Hair follicular keratinocyte (primary cell): ENCODE measurements around a stretch of chr1.

- RAMPAGE, long total RNA: no peak
Measured at GRCh38 chr1:67141655-67142207, 7.0 kb upstream of the C1orf141 start.

DNA sequence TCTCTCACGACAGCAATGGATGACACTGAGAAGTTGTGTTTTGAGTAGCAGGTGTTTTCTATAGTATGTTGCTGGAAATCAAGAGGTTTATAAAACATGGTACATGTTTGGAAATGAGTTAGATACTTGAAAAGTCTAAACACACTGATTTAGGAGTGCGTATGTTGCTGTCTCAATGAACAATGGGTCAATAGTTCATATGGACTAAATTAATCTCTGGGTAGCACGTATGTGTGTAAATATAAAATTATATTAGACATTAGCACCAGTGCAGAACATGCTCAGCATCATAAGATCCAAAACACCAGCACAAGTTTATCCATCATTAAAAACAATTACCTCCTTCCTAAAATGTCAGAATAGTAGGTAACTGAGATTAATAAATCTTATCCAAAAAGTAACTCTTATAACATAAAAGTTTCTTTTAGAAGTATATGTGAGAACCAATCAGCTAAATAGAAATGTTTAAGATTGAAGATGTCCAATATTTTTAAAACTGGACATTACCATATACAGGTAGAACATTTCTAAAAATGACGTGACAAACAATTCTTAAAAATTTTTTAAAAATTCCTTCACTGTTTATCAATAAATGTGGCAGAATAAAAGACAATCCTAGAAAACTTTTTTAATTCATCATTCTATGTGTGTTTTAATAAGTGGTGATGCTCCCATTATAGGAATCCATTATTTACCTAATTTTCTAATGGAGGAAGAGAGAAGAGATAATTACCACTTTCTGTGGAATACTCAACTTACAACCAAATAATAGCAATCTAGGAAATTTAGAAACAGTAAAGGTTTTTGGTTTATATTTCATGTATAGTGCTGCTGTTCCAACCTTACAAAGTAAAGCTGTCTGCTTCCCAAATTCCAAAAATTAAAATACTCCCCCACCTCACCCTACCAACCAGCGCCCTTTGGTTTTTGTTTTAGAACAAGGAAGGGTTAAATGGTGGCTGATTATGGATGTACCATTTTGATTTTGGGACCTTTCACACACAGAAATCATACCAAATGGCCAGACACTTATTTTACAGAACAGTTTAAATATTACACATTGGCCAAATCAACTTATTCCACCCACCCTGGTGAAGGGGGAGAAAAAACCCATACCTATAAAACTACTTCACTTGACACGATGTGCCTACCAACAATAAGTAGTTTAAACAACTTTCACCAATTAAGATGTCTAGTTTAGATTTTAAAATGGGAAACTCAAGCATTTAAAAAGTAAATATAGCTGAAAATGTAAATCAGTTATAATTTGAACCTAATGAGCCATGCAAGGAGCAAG lies 18.5 kb downstream of the SERBP1 start:
- RAMPAGE, long total RNA: no peak

DNA sequence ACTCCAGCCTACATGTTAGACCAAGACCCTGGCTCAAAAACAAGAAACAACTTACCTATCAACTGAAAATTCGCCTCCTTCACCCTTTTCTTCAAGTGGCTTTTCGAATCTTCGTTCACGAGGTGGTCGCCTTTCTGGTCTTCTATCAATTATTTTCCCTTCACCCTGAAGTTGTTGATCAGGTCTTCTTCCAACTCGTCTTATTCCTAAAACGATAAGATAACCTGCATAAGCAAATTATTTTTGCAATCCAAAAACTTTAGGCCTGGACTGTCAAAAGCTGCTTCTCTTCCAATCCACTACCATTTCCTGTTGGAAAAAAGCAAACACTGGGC lies 4.2 kb downstream of the SERBP1 start:
- RAMPAGE, long total RNA: no peak

DNA sequence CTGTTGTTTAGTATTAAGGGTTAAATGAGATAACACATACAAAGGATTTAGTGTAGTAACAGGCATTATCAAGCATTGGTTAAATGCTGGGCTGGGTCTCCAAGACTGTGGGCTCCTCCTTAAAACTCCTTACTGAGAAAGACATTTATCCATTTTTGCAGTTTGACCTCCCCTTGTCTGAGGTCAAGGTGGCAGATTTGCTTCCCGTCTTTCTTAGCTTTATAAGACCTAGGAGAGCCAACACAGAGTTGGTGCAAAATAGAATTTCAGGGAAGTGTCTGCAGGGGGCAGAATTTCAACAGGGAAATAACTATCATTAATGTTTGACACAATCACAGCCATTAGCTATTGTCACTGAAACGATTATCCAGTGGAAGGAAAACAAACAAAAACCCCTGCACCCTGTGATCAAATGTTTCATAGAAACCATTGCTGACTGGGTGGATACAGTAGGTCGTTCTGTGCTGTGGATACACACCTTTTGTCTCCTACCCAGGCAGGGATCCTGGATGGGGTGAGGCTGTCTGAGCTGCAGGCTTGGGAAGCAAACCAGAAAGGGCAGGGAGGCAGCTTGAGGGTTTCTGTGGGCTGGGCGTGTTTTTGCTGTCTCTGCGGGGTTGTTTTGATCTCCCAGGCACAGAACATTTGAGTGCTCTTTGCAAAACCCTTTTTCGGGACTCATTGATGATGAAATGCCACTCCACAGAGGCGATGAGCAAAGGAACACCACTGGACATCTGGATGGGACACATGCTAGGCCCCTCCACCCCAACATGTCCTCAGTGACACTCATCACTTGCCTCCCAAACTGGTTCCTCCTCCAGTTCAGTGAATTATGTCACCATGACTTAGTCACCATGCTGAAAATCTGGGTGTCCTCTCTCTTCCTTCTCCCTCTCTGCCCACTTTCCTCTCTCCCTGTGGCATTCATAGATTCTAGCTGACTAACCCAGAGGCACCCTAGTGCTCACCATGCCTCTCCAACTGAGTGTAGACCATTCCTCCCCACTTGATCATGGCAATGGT lies 94.2 kb upstream of the SERBP1 start:
- RAMPAGE, long total RNA: no peak

DNA sequence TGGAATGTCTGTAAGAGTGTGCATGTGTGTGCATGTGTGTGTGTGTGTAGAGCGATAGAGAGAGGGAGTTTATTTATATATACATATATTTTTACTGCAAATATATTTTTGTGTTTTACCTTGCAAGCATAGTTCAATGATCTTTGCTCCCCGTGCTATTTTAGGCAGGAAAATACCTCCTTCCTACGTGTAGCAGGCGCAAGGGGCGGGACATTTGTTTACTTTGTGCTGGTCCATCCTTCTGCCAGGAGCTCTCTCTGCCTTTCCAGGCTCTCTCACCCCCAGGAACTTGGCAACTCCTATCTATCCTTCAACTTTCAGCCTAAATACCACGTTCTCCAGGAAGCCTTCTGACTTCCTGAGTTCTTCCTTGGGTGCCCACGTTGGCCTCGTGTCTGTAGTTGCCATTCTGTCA lies 125.8 kb upstream of the SERBP1 start:
- RAMPAGE, long total RNA: no peak

GRCh38 chr1:67572234-67573384 lies 112.4 kb upstream of the GADD45A start:
- RAMPAGE, long total RNA: no peak

- RAMPAGE, long total RNA: no peak
Measured at GRCh38 chr1:67618510-67619199, 66.3 kb upstream of the GADD45A start.

- RAMPAGE, long total RNA: no peak
Measured at GRCh38 chr1:67706205-67706697, 21.2 kb downstream of the GADD45A start.

GRCh38 chr1:67840352-67841018 lies 7.2 kb upstream of the GNG12 start:
- RAMPAGE, long total RNA: no peak

GRCh38 chr1:68177846-68178399 lies 54.4 kb downstream of the WLS start:
- RAMPAGE, long total RNA: no peak

GRCh38 chr1:68313704-68314224 lies 81.4 kb upstream of the WLS start:
- RAMPAGE, long total RNA: no peak

GRCh38 chr1:68621540-68621940 lies 124.7 kb upstream of the DEPDC1 start:
- RAMPAGE, long total RNA: no peak

DNA sequence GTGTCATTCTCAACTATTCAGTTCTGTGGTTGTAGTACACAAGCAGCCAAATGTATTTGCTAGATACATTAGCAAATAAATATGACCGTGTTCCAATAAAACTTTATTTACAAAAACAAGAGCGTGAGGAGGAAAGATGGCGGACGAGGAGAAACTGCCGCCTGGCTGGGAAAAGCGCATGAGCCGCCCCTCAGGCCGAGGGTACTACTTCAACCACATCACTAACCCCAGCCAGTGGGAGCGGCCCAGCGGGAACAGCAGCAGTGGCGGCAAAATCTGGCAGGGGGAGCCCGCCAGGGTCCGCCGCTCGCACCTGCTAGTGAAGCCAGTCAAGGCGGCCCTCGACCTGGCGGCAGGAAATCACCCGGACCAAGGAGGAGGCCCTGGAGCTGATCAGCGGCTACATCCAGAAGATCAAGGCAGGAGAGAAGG lies 286.1 kb downstream of the LRRC40 start:
- RAMPAGE, long total RNA: no peak

- RAMPAGE, long total RNA: no peak
Measured at GRCh38 chr1:70460923-70461300, 49.8 kb downstream of the CTH start.

GRCh38 chr1:70864170-70864515 lies 183.5 kb downstream of the PTGER3 start:
- RAMPAGE, long total RNA: no peak

- RAMPAGE, long total RNA: no peak
Measured at GRCh38 chr1:71056108-71057387, 8.9 kb upstream of the PTGER3 start.

- RAMPAGE, long total RNA: no peak
Measured at GRCh38 chr1:71926427-71927158, 355.7 kb downstream of the NEGR1 start.

GRCh38 chr1:74571598-74572305 lies 59.3 kb upstream of the LRRC53 start:
- RAMPAGE, long total RNA: no peak

GRCh38 chr1:74594221-74594591 lies 79.4 kb downstream of the ERICH3 start:
- RAMPAGE, long total RNA: no peak

GRCh38 chr1:74714969-74715199 lies 18.0 kb downstream of the CRYZ start:
- RAMPAGE, long total RNA: no peak